NALM6 (cell line): ENCODE measurements around the genes ARG1, MED23 and ENPP3.

- PRO-cap = no peak
These were observed 186.1 kb downstream of the LAMA2 start for GRCh38 chr6:129069064-129069480.

- PRO-cap = no peak
These were observed 248.3 kb downstream of the LAMA2 start for GRCh38 chr6:129131003-129131781.

- PRO-cap = no peak
These were observed 349.7 kb downstream of the LAMA2 start for GRCh38 chr6:129232550-129233187.

DNA sequence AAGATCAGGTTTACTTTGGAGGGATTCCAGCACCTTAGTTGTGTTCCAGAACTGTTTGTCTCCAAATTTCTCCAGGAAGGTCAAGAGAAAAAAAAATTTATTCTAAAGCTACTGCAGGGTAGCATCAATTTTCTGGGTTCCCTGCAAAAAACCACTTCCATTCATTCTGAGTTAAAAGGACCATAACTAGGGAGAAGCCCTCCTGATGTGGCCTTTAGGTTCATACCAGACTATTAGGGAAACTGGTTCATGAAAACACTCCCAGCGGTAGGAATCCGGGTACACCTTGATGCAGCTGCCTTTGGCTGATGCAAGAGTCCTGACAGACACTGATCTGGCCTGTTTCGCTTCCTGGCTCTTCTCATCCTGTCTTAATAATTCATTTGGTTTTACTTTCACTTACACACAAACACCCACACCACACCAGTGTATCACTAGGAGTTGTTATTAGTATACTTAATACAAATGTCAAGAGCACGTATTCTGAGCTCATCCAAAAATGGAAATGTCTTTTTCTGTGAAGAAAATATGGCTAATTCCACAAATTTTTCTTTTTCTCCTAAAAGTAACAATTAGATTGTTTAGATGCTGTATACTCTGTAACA, 38.3 kb upstream of the ARHGAP18 start:
- PRO-cap = no peak

DNA sequence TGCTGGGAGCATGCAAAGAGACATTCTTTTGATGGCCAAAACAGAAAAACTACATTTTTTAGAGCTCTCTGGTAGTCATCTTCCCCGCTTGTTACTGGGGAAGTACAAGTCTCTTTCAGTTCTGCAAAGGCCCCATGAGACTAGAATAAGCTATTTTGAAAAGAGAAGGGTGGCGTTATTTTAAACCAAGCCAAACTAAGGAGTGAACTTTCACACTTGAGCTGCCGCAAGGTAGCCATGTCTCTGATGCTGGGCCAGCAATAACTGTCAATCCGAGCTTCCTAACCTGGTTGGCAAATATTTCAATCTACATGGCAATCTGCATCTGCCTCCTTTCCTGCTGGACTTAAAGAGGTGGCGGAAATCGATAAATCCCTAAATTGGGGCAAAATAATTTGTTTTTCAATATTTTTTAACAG, 96.7 kb downstream of the L3MBTL3 start:
- PRO-cap = no peak

DNA sequence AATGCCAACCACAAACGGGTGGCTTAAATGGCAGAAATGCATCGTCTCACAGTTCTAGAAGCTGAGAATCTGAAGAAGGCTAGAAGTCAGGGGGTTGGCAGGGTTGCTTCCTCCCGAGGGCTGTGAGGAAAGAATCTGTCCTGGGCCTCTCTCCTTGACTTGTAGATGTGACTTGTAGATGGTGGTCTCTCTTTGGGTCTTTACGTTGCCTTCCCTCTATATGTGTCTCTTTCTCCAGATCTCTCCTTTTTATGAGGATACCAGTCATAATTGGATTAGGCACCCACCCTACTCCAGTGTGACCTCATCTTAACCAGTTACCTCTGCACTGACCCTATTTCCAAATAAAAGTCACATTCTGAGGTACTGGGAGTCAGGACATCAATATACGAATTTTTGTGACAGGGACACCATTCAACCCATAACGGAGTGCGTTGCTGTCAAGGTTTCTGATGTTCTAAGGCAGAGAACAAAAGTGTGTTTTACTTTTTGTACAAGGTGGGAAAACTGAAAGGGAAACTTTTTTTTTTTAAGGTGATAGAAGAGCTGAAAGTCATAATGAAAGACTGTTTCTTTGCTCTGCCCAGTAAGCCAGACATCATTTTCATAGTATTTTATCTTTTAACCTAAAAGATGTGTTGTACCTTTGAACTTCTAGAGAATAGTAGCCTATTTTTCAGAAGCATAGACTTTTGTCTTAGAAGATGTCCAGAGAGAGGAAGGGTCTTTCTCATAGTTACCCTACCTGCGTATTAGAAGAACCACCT, 84.3 kb downstream of the SAMD3 start:
- PRO-cap = no peak

DNA sequence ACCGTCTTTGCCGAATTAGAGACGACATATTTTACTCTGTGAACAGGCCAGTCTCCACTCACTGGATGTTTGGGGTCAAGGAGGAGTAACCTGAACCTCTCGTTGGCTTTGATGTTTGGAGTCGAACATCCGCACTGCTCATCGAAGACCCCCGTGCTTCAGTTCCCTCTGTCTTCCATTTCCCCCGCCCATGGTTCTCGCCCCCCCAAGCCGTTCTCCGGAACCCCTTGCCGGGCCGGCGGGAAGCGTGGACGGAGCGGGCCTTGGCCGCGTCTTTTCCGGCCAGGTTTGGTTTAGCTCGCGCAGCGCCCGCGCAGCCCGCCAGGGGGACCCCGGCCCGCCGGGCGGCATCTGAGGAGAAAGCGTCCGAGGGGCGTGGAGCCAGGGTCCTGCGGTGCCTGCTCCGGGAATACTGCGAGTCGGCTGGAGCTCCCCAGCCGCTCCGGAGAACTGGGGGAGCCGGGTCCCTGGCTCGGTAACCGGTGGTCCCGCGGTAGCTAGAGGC, 617 bp upstream of the TMEM200A start:
- PRO-cap = no peak

GRCh38 chr6:130513507-130514378, 147.9 kb downstream of the TMEM200A start:
- PRO-cap = no peak

- PRO-cap = no peak
These were observed 155.7 kb upstream of the SMLR1 start for GRCh38 chr6:130671447-130672022.

- PRO-cap = no peak
These were observed 42.6 kb downstream of the SMLR1 start for GRCh38 chr6:130869805-130870248.

DNA sequence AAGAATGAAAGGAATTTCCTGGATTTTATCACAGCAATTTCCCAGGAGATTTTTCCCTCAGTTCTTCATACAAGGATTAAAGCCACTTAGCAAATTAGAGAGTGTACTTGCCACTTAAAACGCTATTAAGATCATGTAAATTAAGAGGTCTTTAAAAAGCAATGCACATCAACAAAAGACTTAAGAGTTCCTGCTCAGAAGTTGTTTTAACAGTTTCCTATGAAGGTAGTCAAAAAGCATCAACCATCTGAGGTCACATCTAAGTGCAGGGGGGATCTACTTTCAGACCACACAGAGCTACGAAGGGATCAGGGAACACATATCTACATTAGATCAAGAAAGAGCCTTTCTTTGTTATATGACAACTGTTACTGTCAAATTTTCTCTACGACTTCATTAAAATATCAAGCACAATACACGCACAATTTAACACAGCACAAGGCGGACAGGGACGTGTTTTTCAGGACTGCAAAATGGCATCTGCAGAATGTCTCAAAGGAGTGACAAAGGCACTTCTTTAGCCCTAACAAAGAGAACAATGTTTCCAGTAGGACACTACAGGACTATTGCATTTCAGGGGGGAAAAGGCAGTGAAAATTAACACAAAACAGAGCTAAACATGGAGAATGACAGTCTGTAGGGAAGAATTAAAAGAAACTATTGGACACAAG, 65.7 kb downstream of the EPB41L2 start:
- PRO-cap = no peak

- PRO-cap = bidirectional peak, plus-strand start at chr6:131063461, minus-strand start at chr6:131063245
These were observed 243 bp upstream of the EPB41L2 start for GRCh38 chr6:131063333-131063643.

GRCh38 chr6:131064802-131065424, 1.9 kb upstream of the EPB41L2 start:
- PRO-cap = no peak

- PRO-cap = no peak
These were observed at the start of gene ARG1 for GRCh38 chr6:131573006-131573510. Gene ARG1 (plus strand): TSS chr6:131573226.

DNA sequence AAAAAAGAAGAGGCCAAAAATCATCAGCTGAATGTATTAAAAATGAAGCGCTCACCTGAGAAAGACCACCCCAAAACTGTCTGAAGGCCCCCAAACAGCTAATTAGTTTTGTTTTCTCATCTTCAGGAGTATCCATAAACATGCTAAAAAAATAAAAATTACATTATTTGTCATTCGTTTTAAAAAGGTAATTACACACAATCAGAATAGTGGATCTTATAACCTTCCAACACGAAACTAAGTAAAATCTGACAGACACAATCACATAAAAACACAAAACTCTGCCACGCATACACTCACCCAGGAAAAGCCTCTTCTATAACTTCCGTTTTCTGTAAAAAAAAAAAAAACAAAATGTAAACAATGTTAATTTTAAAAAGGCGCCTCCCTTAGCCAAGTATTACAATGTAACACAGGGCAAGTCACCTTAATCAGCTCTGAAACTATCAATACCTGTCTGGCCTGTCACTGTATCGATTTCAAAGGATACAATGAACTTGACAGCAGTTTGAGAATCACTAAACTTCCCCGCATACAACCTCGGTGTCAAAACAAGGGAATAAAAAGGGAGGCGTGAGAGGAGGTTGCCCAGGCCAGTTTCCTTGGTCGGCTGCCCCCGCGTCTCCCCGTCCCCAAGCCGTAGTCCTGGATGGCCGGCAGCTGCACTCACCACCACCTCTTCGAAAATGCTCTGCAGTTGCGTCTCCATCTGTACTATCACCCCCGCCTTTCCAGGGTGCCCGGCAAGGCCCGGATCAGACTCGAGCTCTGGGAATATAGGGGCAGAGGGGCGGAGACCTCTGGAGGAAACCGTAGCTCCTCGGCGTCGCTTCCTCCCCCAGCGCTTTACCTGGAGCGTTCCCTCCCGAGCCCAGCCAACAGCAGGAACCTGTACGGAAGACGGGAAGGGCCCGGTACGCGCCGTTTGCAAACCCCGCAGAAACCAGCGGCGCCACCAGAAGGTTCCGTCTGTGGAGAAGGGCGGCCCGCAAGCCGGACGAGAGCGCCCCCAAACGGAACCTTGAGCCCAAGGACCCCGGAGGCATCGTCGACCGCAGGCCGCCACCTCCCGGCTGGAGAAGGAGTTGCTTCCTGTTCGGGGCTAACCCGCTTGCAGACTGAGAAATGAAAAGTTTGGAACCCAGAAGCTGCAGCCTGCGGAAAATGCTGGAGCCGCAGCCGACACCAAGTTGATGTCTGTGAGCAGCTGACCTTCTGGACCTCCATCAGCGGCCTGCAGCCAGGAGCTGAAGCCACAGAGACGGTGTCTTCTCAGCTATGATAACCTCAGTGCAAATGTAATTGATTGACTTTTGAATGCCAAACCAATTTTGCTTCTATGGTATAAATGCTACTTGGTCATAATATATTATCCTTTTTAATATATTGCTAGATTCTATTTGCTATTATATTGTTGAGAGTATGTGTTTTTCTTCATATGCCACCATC, at the start of gene MED23:
TSS of gene MED23 (minus strand) at position 902 of the 1,449 bp plus-strand sequence.
- PRO-cap = bidirectional peak, plus-strand start at position 640 of the sequence, minus-strand start at position 645 of the sequence; bidirectional peak, plus-strand start at position 1,093 of the sequence, minus-strand start at position 891 of the sequence

DNA sequence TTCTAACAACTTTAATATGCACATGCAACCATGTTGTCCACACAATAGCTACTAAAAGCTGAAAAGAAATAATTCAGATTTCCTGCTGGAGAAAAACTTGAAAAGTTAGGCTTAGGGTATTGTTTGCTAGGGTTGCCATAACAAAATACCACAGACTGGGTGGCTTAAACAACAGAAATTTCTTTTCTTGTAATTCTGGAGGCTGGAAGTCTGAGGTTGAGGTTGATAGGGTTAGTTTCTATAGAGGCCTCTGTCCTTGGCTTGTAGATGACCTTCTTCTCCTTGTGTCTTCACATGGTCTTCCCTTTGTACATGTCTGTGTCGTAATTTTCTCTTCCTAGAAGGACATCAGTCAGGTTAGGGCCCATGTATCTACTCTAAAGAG, 974 bp upstream of the MED23 start:
- PRO-cap = no peak

DNA sequence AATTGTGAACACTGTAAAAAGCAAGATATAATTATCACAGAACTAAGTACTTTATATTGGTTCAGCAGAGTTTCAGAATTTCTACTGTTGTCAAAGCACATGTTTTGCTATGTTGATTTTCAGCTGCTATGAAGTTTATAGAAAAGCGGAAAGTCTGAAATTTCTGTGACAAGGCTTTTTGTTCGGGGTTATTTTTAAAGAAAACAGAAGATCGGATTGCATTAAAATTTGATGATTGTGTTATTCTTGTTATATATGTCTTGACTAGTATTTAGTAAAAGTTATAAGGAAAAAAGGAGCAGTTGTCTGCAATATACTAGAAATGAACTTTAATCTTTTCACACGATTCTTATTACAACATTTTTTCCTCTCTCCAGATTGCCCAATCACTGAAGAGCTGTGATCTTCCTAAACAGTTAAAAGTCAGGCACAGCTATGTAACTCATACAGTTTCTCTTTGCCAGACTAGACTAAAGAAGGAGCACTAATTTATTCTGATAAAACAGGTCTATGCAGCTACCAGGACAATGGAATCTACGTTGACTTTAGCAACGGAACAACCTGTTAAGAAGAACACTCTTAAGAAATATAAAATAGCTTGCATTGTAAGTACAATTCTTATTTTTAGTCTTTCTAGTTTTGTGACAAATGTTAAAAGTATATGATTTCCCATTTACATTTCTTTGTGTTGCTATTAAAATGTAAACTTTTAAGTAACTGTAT, at the start of gene ENPP3:
TSS of gene ENPP3 (plus strand) at position 445 of the 723 bp plus-strand sequence.
- PRO-cap = no peak

DNA sequence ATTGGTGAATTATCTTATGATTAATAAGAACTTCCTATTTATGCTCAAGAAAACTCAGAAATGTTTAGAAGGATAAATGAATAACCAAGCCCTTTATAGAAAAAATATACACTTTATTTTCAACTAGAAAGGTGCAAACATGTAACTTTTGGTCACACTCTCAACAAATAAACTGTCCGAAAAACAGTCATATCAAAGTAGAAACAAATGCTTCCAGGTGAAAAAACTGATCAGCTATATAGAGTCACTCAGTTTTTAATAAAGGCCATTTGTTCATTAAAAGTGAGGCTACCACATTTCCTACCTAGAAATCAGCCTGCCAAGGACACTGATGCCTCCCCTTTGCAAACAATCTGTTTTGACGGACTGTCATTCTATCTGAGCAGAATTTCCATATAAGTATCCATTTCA, 3.1 kb downstream of the CCN2 start:
- PRO-cap = no peak

- PRO-cap = no peak
These were observed 27.3 kb upstream of the CCN2 start for GRCh38 chr6:131978434-131978984.

GRCh38 chr6:132511017-132511524, 1.8 kb downstream of the STX7 start:
- PRO-cap = no peak